SK-N-SH (cell line): ENCODE data around the gene SERPINC1.

DNA sequence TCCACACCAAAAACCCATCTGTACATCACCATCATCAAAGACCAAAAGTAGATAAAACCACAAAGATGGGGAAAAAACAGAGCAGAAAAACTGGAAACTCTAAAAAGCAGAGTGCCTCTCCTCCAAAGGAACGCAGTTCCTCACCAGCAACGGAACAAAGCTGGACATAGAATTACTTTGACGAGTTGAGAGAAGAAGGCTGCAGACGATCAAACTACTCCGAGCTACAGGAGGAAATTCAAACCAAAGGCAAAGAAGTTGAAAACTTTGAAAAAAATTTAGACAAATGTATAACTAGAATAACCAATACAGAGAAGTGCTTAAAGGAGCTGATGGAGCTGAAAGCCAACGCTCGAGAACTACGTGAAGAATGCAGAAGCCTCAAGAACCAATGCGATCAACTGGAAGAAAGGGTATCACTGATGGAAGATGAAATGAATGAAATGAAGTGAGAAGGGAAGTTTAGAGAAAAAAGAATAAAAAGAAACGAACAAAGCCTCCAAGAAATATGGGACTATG lies 105.2 kb upstream of the C1orf105 start:
- RRBS, result no CpG with 5 or more reads among the region's 10 CpGs
CAGE:
- cytosol, long polyA plus RNA, result no peak
- long polyA plus RNA, result no peak
- nucleus, long polyA plus RNA, result no peak

GRCh38 chr1:172356471-172356993 lies 64.0 kb upstream of the C1orf105 start:
- RRBS, result no CpG with 5 or more reads among the region's 1 CpG
CAGE:
- cytosol, long polyA plus RNA, result no peak
- long polyA plus RNA, result no peak
- nucleus, long polyA plus RNA, result no peak

DNA sequence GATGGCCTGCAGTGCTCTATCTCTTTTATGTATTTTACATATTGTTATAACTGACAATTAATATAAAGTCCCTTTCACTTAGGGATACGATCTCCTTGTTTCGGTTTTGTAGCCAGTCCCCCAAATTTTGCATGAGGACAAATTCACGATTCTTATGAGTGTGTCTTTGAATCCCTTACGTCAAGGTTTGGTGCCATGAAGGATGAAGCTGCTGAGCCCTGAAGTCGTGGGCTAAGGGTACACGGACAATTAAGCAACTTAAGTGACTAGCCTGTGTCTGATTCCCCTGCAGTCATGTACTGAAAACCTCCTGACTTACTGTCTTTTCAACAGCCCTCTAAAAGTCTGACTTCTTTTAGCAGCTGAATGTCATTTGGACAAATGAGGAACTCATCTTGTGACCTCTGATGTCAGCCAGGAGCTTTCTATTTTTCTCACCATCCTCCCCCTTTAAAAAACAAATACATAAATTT lies 27.2 kb upstream of the C1orf105 start:
- RRBS, result no CpG with 5 or more reads among the region's 6 CpGs
CAGE:
- cytosol, long polyA plus RNA, result no peak
- long polyA plus RNA, result no peak
- nucleus, long polyA plus RNA, result no peak

DNA sequence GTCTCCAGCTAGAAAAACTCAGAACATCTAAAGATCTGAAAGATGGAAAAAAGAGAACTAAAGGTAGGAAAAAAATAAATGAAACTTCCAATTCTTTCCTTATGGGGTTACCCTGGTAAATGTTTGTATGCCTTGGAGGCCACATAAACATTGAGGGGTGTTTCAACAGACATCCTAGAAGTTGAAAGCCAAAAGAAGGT lies 259 bp downstream of the C1orf105 start:
CAGE:
- cytosol, long polyA plus RNA, result no peak
- long polyA plus RNA, result no peak
- nucleus, long polyA plus RNA, result no peak

DNA sequence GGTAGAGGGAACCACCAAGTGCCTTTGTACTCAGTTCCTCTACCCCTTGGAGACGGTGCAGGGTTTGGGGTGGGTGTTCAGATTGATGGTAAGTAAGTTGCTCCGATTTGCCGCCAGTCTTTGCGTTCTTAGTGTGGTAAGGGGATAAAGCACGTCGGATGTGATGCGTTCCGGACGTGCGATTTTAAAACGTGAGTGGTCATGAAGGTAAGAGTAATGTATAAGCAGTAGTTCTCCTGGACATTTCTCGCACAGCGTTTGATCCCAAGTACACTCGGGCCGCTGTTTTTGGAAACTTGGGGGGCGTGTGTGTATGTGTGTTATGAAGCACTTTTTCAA lies 756 bp downstream of the SUCO start:
- RRBS, result no CpG with 5 or more reads among the region's 16 CpGs
CAGE:
- cytosol, long polyA plus RNA, result no peak
- long polyA plus RNA, result no peak
- nucleus, long polyA plus RNA, result no peak

DNA sequence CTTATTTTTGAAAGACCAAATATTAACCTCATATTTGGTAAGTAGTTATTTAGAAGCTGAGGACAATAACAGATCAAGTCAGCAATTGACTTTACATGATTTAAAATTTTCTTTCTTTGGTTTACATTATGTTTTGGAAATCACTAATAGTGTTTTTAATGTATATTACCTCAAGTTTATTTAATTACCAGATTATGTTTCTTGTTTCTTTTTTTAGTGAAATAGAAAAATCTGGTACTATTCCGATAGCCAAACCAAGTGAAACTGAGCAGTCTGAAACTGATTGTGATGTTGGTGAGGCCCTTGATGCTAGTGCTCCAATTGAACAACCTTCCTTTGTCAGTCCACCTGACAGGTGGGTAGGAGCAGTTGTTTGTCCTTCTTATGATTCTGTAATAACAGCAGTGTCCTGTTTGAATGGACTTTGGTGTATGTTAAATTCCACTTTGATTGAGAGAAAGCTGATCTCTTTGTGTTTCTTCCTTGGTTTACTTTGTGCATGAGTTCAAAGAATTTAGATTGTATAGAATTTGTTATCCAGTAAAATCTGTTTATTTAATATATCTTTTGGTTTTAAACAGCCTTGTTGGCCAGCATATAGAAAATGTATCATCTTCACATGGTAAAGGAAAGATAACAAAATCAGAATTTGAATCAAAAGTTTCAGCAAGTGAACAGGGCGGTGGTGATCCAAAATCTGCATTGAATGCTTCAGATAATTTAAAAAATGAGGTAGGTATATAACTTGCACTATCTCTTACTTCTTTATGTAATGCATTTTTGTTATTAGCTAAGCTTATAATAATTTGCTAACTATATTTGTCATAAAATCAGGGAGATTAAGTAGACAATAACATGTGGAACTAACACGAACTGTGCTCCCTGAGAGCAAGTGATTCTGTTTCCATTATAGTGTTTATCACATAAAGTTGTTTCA lies 24.4 kb downstream of the SUCO start:
- RRBS, result no CpG with 5 or more reads among the region's 3 CpGs
CAGE:
- cytosol, long polyA plus RNA, result no peak
- long polyA plus RNA, result no peak
- nucleus, long polyA plus RNA, result no peak

GRCh38 chr1:172704070-172704386 lies 45.1 kb downstream of the FASLG start:
- RRBS, result no CpG with 5 or more reads among the region's 1 CpG
CAGE:
- cytosol, long polyA plus RNA, result no peak
- long polyA plus RNA, result no peak
- nucleus, long polyA plus RNA, result no peak

DNA sequence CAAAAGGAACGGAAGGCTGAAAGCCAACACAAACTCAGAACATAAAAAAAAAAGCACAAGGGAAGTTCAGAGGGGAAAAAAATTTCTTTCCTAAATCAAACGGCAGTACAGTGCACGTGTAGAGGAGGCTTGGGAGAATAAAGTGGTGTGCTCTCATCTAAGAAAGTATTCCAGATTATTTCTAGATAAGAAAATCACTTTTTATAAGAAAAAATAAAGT lies 256 bp upstream of the TNFSF18 start:
- RRBS, result no CpG with 5 or more reads among the region's 3 CpGs
CAGE:
- cytosol, long polyA plus RNA, result no peak
- long polyA plus RNA, result no peak
- nucleus, long polyA plus RNA, result no peak

- RRBS, result no CpG with 5 or more reads among the region's 3 CpGs
CAGE:
- cytosol, long polyA plus RNA, result no peak
- long polyA plus RNA, result no peak
- nucleus, long polyA plus RNA, result no peak
These were observed 124.9 kb upstream of the TNFSF4 start for GRCh38 chr1:173332033-173332508.

DNA sequence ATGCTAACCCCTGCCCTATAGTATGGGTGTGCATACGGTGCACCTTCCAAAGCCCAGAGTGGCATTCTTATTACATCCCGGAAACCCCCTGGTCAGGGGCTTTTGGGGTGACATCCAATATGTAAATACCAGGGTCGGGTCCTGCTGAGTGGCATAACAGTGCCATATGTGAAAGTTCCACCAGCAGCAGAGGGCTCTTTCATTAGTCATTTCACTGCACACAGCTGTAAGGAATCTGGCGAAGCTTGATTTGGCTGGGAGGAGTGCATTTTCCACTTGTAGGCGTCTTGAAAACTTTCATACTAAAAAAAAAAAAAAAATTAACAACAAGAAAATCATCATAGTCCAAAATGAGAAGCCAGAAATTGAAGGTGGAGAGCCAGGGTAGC lies 58.8 kb upstream of the PRDX6 start:
- RRBS, result no CpG with 5 or more reads among the region's 5 CpGs
CAGE:
- cytosol, long polyA plus RNA, result no peak
- long polyA plus RNA, result no peak
- nucleus, long polyA plus RNA, result no peak

- RRBS, result 3% methylated on average over 19 of the region's 54 CpGs
CAGE:
- cytosol, long polyA plus RNA, result no peak
- long polyA plus RNA, result start-site peak on the minus strand at chr1:173476964-173477085, 22 and 21 reads in 2 replicates
- nucleus, long polyA plus RNA, result no peak
These were observed 524 bp upstream of the PRDX6 start for GRCh38 chr1:173476399-173477223.

DNA sequence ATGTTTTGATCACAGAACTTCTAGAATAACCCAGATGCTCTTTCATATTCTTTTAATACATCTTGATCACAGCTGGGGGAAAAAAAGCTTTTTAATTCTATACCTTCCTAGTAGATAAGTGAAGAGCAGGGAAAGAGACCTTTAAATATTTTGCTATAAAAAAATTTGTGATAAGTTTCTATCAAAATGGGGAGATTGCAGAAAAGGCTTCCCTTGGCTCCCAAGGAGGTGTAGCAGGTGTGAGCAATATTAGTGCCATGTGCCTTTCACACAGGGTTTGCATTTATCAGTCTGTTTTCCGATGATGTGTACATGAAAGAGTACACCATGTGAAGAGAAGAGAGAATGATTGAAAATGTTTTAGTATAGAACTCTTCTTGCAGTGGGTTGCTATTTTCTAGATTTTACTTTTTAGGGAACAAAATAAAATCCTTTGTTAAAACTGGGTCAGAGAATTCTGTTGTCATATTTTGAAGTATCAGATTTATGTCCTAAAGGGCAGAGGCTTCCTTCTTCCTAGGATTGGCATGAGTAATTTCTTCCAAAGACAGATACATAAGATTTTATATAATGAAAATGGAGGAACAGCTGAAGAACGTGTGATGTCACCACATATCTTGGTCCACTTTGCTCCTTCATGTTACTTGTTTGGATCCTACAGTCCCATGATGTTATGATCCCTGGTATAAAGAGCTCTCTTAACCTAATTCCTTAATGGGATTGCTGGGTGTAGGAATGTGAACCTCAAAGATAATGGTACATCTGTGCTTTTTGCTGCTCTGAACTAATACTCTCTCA lies 11.4 kb downstream of the PRDX6 start:
- RRBS, result no CpG with 5 or more reads among the region's 2 CpGs
CAGE:
- cytosol, long polyA plus RNA, result start-site peak on the minus strand centred at position 402 of the sequence, 21 bp wide, 9 and 12 reads in 2 replicates
- long polyA plus RNA, result no peak
- nucleus, long polyA plus RNA, result no peak

GRCh38 chr1:173504152-173504759 lies 27.1 kb downstream of the PRDX6 start:
- RRBS, result no CpG with 5 or more reads among the region's 4 CpGs
CAGE:
- cytosol, long polyA plus RNA, result no peak
- long polyA plus RNA, result no peak
- nucleus, long polyA plus RNA, result no peak

- RRBS, result no CpG with 5 or more reads among the region's 5 CpGs
CAGE:
- cytosol, long polyA plus RNA, result no peak
- long polyA plus RNA, result no peak
- nucleus, long polyA plus RNA, result no peak
These were observed 50.0 kb downstream of the PRDX6 start for GRCh38 chr1:173526951-173527619.

DNA sequence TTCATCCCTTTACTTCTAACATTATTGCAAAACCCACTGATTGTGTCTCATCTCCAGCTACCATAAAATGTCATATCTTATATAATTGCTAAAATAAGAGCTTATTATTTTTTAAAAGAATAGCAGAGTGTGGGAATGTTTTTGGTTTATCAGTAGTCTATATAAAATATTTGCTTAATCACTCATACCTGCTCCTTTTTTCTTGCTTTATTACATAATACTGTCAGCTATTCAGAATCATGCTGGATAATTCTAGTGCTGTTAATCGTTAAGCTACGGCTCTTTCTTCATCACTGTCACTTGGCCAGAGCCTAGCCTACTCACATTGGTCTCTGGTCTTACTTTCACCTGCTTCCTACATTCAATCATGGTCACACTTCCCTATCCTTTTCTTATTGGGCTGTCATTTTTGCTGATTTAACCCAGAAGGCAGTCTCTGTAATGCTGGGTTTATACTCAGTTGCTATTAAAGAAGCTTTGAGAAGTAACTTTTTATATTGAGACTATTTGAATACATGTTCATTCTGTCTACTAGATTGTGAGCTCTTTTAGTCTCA lies 2.4 kb downstream of the KLHL20 start:
- RRBS, result no CpG with 5 or more reads among the region's 2 CpGs
CAGE:
- cytosol, long polyA plus RNA, result no peak
- long polyA plus RNA, result no peak
- nucleus, long polyA plus RNA, result no peak

DNA sequence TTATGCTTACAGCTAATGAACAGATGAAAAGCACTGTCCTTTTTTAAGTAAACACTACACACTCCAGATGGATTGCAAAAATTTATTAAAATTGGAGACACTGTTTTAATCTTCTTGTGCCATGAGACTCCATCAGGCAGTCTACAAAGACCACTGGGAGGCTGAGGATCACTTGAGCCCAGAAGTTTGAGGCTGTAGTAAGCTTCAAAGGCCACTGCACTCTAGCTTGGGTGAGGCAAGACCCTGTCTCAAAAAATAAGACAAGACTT lies 4.4 kb upstream of the ZBTB37 start:
CAGE:
- cytosol, long polyA plus RNA, result no peak
- long polyA plus RNA, result no peak
- nucleus, long polyA plus RNA, result no peak

DNA sequence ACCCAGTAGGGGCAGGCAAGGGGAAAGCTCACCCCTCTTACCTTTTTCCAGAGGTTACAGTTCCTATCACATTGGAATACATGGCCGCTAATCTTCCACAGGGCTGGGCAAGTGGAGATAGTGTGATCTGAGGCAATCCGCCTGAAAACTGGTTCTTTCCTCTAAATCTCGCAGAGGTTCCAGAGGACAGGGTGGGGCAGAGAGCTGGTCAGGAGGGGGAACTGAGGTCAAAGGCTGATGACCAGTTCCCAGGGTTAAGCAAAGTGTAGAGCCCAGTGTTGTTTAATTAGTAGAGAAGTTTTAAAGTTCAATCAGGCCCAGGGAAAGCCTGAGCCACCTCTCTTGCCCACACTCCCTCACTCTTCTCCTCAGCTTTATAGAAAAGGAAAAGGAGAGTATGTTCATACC lies at the start of gene SERPINC1:
TSS of gene SERPINC1 (minus strand) at position 150 of the 408 bp plus-strand sequence.
- RRBS, result no CpG with 5 or more reads among the region's 3 CpGs
CAGE:
- cytosol, long polyA plus RNA, result no peak
- long polyA plus RNA, result no peak
- nucleus, long polyA plus RNA, result no peak

DNA sequence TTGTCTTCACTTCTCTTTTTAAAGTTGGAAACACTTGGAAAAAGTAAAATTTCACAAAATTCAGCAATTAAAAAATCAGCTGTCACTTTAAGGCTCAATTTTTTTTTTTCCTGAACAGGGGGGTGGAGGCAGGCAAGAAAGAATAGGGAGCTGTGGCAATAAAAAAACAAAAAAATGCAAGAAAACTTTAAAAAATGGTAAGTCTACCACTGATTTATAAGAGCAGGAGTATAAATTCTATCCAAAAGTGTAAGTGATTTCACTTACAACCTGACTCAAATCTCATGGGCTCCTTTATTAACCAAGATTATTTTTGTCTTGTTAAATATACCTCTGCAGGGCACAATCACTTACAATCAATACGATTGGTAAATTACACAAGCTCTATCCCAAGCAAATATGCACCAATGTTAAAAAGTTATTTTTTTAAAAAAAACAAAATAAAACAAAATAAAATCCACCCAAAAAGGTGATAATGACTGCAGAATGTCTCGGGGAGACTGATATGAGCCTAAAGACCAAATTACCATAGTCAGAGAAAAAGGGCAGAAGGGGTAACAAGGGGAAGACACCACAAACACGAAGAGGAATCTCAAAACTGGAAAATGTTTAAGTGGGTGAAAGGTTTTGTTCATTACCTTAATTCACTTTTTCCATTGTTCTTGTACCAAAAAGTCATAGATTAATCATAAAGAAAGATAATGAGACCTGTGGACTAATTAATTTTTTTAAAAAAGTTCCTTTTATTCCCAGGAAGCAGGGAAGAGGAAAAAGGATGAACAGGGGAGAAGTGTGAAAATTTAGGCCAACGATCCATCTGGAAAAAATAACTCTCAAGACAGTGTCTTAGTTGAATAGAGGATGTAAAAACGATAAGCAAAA lies 14.9 kb upstream of the SERPINC1 start:
- RRBS, result no CpG with 5 or more reads among the region's 5 CpGs
CAGE:
- cytosol, long polyA plus RNA, result no peak
- long polyA plus RNA, result no peak
- nucleus, long polyA plus RNA, result no peak

DNA sequence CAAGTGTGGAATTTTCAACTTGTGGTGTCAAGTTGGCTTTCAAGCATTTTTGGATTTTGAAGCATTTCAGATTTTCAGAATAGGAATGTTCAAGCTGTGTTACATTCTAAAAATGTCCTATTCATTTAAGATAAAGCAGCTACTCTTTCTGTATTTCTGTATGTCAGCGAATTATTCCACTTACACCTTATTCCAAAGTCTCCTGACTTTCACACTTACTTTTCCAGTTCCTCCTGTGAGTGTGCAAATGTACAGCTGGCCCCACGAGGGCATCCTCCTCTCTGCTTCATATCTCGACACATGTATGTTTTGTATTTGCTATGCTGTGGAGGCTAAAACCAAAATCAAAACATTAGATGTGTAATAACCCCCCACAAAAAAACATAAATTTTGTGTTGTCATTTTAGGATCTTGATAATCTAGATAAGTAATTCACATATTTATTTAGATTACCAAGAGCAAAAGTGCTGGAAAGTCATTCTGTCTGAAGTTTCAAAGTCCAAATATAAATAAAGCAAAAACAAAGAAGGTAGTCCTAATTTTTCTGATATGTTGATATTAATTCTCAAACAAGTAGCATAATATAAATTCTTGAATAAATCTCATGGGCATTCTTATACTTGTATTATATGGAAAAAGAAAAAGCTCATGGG lies 51.7 kb downstream of the RC3H1 start:
- RRBS, result no CpG with 5 or more reads among the region's 3 CpGs
CAGE:
- cytosol, long polyA plus RNA, result no peak
- long polyA plus RNA, result no peak
- nucleus, long polyA plus RNA, result no peak

DNA sequence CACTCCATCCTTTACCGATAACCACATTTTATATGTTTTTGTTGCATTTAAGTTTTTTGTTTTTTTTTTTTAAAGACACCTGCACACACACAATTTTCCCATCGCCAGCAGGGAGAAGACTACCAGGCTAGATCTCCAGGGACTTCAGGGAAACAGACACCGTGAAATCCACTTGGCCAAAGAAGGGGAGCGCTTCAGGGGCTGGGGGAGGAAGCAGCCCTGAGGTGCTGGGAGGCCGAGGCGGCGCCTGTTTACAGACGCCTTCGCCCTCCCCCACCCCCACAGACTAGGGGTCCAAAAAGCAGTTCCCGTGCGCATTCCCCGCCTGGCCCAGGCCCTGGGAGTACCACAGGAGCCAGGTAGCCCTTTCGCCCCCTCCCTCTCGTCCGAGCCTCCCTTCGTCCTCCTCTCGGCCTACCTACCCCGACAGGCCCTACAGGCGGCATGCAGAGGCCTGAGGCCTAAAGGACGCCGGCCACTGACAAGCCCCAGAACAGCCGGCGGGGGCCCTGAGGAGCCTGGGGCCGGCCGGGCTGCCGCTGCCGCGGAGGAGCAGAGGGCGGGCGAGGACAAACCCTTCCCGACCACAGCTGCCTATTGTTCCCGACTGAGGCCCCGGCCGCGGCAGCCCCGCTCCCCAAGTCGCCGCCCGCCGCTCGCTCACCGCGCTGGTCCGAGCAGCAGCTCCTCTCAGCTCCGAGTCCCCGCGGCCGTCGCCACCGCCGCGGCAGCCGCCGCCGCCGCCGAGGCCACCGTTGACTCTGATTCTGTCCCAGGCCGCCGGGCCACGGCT lies 529 bp downstream of the RC3H1 start:
- RRBS, result 2% methylated on average over 9 of the region's 61 CpGs
CAGE:
- cytosol, long polyA plus RNA, result no peak
- long polyA plus RNA, result no peak
- nucleus, long polyA plus RNA, result no peak